Testis (tissue), 5 donors: ENCODE data around the gene CNTNAP5.

GRCh38 chr2:120904526-120904976 lies 168.9 kb downstream of the GLI2 start:
- PRO-cap, 3 experiments, result peak in 1 of 3 experiments; most common plus-strand start chr2:120904920 (in 1)
- RAMPAGE, long total RNA, 2 experiments, result no peak in any of the 2 experiments
- RRBS, result no CpG with 5 or more reads among the region's 8 CpGs

GRCh38 chr2:121203637-121204225 lies 81.3 kb downstream of the TFCP2L1 start:
- PRO-cap, 3 experiments, result no peak in any of the 3 experiments
- RAMPAGE, long total RNA, 2 experiments, result no peak in any of the 2 experiments
- RRBS, result no CpG with 5 or more reads among the region's 9 CpGs

DNA sequence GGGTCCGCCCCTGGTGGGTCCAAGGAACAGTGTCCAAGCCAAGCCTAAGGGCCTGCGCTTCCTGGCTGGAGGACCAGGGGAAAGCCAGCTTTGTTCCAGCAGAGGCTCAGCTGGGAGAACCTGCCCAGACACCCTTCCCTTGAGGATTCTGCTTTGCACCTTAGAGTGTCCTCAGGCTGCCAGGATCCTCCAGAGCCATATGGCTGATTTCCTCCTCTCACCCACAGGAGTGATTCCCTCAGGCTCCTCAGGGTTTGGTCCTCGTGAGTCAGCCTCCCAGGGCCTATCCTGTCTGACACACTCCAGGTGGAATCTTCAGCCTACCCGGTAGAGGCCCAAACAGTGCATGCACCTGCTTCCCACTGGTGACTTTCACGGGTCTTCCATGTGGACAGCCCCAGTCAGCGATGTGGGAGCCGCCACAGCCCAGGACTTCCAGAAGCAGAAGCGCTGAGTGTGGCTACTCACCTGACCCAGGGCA lies 73.3 kb downstream of the TFCP2L1 start:
- PRO-cap, 3 experiments, result no peak in any of the 3 experiments
- RAMPAGE, long total RNA, 2 experiments, result no peak in any of the 2 experiments
- RRBS, result no CpG with 5 or more reads among the region's 8 CpGs

DNA sequence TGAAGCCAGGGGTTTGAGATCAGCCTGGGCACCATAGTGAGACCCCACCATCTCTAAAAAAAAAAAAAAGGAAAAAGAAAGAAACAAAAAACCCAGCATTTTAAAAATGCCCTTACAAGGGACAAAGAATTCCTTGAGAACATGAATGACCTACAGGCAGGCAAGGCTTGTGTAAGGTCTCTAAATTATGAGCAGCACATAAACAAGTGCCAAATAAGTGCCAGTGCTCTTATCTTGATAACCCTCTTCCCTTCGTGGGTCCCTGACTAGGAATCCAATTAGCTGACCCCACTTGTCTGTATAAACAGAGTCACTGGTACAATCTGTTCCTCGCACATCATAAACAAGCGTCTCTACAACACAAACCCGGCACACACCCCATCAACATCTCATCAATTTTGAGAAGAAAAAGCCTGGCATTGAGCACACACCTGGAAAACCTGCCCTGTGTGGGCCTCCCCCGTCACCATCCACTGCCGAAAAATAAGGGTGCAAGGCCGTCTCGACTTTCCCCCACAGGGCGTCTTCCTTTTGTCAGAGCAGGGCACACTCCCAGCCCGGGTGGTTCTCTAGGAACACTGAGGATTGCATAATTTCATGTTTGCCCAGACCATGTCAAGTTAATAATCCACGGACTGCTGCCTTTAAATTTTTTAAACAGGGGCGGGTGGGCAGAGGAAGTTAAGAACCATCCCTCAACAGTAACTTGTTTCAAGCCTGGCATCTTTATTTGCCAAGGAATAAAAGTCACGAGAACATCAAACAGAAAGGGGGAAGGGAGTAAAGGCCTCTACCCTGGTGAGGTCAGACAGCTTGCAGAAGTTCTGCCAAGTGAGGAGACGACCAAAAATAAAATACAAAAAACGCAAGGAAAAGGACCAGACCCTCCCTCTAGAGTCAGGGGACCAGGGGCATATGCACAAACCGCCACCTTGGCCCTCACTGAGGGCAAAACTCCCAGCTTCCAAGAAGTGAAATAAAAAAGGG lies 2.2 kb downstream of the TFCP2L1 start:
- PRO-cap, 3 experiments, result no peak in any of the 3 experiments
- RAMPAGE, long total RNA, 2 experiments, result no peak in any of the 2 experiments
- RRBS, result no CpG with 5 or more reads among the region's 16 CpGs

DNA sequence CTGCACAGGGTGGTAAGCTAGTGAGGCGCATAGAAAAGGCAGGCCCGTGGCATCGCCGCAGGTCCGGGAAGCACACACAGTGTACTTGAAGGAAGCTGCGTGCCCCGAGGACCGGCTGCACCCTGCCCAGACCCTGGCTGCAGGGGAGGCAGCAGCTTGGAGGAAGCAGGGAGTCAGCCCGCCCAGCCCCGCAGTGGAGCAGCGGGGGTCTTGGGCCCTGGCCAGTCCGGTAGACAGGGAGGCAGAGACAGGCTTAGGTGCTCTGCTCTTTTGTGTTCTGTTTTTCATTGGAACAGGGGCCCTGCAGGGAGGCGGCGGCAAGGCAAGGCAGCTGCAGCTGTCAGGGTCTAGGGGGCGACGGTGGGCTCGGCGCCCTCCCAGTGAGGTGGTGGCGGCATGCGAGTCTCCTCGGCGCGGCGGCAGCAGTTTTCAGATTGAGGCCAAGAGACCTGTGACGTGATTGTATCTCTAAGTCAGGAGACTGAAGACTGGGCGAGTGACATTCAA lies 53.3 kb upstream of the TFCP2L1 start:
- PRO-cap, 3 experiments, result no peak in any of the 3 experiments
- RAMPAGE, long total RNA, 2 experiments, result no peak in any of the 2 experiments
- RRBS, result no CpG with 5 or more reads among the region's 26 CpGs

DNA sequence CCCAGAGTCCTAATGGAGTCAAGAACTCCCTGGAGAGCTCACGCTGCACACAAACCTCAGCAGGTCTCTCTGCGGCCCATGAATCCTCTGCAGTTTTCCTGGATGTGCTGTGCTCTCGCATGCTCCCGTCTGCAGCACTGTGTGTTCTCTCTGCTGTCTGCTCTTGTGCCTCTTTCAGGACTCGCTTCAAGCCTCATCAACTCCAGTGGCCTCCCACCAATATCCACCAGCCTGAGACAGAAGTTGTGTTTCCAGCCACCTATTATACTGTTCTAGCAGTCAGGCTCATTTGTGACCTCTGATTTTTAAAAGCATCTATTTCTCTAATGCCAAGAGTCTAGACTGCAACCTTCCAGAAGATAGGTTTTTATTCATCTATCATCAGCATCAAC lies 94.2 kb downstream of the CLASP1 start:
- PRO-cap, 3 experiments, result peak in 3 of 3 experiments; most common plus-strand start position 140 of the sequence (in 1); most common minus-strand start position 139 of the sequence (in 3)
- RAMPAGE, long total RNA, 2 experiments, result no peak in any of the 2 experiments
- RRBS, result no CpG with 5 or more reads among the region's 5 CpGs

DNA sequence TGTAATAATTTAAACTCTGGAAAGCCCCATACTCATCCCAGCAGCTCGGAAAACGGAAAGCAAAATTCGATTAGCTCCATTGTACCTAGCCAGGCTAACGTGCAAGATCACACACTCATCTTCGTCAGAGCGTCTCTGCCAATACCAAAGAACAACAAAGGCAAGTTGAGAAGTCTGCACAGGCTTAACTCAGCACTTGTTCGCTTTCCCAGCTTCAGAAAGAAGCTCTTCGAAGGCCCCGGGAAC lies 790 bp downstream of the CLASP1 start:
- PRO-cap, 3 experiments, result peak in 3 of 3 experiments; most common plus-strand start position 92 of the sequence (in 3)
- RAMPAGE, long total RNA, 2 experiments, result no peak in any of the 2 experiments
- RRBS, result 0% methylated on average over 1 of the region's 9 CpGs

DNA sequence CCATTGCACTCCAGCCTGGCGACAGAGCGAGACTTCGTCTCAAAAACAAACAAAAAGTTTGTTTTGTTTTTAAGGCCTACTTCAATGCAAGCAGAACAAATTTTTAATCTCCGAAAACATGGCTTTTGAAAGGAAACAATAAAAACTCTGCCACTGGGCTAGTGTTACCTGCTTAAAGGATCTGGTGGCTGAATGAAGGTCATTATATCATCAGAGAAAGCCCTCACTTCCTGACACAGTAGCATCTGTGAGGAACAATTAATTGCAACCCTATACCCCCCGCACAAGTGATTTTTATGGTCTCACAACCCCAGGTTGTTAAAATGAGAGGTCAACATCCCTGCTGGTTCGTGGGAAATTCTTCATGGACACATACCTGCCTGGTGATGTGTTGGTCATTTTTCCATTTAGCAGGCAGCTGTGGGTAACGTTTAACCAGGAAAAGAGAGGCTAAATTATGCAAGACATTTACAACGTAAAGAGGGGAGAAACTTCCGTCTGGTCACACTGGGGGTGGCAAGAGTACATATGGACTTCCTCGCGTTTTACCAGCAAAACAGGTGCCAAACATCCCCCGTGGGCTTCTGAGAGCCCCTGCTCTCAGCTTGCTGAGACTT lies 29.3 kb downstream of the NIFK start:
- PRO-cap, 3 experiments, result no peak in any of the 3 experiments
- RAMPAGE, long total RNA, 2 experiments, result no peak in any of the 2 experiments
- RRBS, result no CpG with 5 or more reads among the region's 12 CpGs

- PRO-cap, 3 experiments, result no peak in any of the 3 experiments
- RAMPAGE, long total RNA, 2 experiments, result no peak in any of the 2 experiments
- RRBS, result no CpG with 5 or more reads among the region's 6 CpGs
Observed at GRCh38 chr2:121930213-121930550, 174.7 kb downstream of the TSN start.

DNA sequence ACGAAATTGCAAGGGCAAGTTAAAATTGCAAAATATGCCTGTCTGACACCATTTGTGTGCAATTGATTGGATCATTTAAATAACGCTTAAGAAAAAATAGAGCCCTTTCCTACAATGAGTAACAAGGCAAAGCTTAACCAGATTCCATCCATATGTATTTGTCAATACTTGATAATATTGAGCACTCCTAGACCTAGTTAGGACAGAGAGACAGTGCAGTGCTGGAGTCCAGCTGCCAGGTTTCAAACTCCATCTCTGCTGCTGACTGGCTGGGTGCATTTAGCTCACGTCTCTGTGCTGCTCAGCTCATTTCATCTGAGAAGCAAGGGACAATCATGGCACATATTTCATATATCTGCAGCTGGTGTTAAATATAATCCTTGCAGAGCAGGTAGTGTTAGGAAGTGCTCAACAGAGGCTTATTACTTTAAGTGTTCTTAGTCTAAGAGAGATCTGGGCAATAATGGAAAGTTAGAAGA lies 505.8 kb downstream of the TSN start:
- PRO-cap, 3 experiments, result no peak in any of the 3 experiments
- RAMPAGE, long total RNA, 2 experiments, result no peak in any of the 2 experiments
- RRBS, result no CpG with 5 or more reads among the region's 3 CpGs

GRCh38 chr2:124025054-124025700 lies at the start of gene CNTNAP5:
Gene CNTNAP5 (plus strand): TSS chr2:124025287.
- PRO-cap, 3 experiments, result no peak in any of the 3 experiments
- RAMPAGE, long total RNA, 2 experiments, result no peak in any of the 2 experiments
- RRBS, result 2% methylated on average over 7 of the region's 52 CpGs

GRCh38 chr2:126655045-126655550 lies 860 bp upstream of the GYPC start:
- PRO-cap, 3 experiments, result no peak in any of the 3 experiments
- RAMPAGE, long total RNA, 2 experiments, result no peak in any of the 2 experiments
- RRBS, result 17% methylated on average over 1 of the region's 8 CpGs

GRCh38 chr2:126659007-126660060 lies 3.4 kb downstream of the GYPC start:
- PRO-cap, 3 experiments, result peak in 2 of 3 experiments; most common plus-strand start chr2:126659349 (in 2); most common minus-strand start chr2:126659204 (in 1)
- RAMPAGE, long total RNA, 2 experiments, result no peak in any of the 2 experiments
- RRBS, result no CpG with 5 or more reads among the region's 21 CpGs

DNA sequence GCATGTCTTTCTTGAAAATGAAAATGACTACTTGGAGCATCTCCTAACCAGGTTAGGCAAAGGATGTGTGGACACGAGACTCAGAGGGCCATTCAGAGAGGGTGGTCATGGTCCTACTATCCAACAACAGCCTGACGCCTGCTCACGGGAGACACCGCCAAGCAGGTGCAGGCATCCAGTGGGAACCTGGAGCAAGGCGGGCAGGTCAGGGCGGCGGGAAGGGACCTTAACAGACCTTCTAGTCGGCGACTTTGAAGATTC lies 24.7 kb downstream of the GYPC start:
- PRO-cap, 3 experiments, result no peak in any of the 3 experiments
- RAMPAGE, long total RNA, 2 experiments, result no peak in any of the 2 experiments
- RRBS, result no CpG with 5 or more reads among the region's 9 CpGs

GRCh38 chr2:126719370-126720294 lies 63.7 kb downstream of the GYPC start:
- PRO-cap, 3 experiments, result peak in 1 of 3 experiments; most common minus-strand start chr2:126719596 (in 1)
- RAMPAGE, long total RNA, 2 experiments, result no peak in any of the 2 experiments
- RRBS, result no CpG with 5 or more reads among the region's 5 CpGs

GRCh38 chr2:126831414-126832040 lies 67.2 kb upstream of the TEX51 start:
- PRO-cap, 3 experiments, result no peak in any of the 3 experiments
- RAMPAGE, long total RNA, 2 experiments, result no peak in any of the 2 experiments
- RRBS, result no CpG with 5 or more reads among the region's 10 CpGs

DNA sequence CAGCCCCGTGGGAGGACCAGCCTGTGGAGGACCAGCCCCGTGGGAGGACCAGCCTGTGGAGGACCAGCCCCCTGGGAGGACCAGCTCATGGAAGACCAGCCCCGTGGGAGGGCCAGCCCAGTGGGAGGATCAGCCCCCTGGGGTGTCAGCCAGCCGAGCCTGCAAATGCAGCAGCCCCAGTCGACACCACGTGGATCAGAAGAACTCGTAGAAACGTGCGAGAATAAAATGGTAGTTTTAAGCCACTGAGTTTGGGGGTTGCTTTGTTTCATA lies 72.9 kb downstream of the TEX51 start:
- PRO-cap, 3 experiments, result peak in 1 of 3 experiments; most common plus-strand start position 183 of the sequence (in 1)
- RAMPAGE, long total RNA, 2 experiments, result no peak in any of the 2 experiments
- RRBS, result no CpG with 5 or more reads among the region's 9 CpGs

DNA sequence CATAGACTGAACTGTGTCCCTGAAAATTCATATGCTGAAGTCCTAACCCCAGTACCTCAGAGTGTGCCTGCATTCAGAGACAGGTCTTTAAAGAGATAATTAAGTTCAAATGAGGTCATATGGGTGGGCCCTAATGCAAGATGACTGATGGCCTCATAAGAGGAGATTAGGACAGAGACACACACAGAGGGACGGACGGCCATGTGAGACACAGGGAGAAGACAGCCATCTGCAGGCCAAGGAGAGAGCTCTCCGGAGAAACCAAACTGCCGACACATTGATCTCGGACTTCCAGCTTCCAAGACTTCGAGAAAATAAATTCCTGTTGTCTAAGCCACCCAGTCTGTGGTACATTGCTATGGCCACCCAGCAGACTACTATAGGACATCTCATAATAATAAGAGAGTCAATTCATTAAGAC lies 103.5 kb downstream of the BIN1 start:
- PRO-cap, 3 experiments, result no peak in any of the 3 experiments
- RAMPAGE, long total RNA, 2 experiments, result no peak in any of the 2 experiments
- RRBS, result no CpG with 5 or more reads among the region's 6 CpGs

- PRO-cap, 3 experiments, result no peak in any of the 3 experiments
- RAMPAGE, long total RNA, 2 experiments, result no peak in any of the 2 experiments
- RRBS, result 75% methylated on average over 8 of the region's 29 CpGs
Observed at GRCh38 chr2:127050644-127051533, 56.1 kb downstream of the BIN1 start.

- PRO-cap, 3 experiments, result no peak in any of the 3 experiments
- RAMPAGE, long total RNA, 2 experiments, result no peak in any of the 2 experiments
- RRBS, result no CpG with 5 or more reads among the region's 14 CpGs
Observed at GRCh38 chr2:127070602-127071117, 36.3 kb downstream of the BIN1 start.